Fibroblast of the aortic adventitia (primary cell): ENCODE measurements around a stretch of chr14.

DNA sequence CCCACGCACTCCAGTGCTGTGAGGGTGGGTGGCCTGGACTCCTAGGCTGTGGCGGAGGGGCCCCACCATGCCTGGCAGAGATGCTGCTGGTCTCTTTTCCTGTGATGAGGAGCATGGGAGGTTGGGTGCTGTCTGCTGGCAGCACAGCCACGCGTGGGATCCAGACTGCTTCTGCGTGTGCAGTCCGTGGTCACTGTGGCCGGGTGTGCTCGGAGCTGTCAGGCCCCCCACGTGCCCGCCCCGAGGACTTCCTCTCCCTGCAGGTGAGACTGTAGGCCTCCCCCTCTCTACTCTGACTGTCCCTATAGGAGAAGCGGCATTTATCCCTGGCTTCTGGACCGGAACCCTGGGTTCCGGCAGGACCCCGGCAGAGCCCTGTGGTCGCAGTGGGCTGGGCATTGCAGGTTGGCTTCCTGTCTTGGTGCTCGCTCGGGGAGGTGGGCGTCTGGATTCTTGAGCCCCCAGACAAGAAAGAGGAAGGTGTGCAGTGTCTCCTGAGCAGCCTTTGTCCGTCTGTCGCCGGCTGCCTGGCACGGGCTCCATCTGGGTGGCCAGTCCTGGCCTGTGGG, 2.4 kb downstream of the MTA1 start:
- CAGE, long polyA plus RNA = no peak

DNA sequence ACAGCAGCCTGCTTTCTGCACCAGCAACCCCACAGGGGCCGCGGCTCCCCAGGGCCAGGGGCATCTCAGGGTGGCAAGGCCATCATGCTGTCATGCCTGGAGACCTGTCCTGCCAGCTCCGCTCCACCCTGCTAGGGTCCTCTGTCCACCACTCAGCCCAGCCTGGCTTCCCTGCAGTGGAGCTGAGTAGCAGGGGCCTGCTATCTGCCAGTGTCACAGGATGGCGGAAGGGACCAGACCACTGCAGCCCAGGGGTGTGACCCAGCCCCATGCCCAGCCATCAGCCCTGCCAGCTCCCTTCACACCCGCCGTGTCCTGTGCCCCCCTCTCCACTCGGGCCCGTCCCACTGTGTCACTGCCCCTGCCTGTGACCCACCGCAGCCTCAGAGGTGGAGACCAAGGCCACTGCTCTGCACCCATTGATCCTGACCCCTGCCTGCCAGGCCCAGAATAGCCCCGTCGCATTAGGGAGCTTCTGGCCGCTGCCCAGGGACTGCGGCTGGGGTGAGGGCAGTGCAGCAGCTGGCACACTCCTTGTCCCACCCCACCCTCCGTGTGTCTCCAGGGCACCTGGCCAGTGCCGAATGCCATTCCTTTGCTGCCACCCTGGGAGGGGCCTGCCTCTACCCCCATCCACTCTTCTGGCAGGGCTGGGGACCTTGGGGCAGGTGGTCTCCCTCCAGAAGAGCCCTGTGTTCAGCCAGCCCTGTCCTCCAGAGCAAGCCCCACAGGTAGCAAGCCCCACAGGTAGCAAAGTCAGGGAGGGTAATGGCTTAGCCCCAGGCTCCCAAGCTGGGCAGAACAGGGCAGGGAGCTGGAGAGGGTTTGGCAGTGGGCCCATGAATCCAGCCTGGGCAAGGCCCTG, 2.1 kb upstream of the CRIP2 start:
- CAGE, long polyA plus RNA = no peak

DNA sequence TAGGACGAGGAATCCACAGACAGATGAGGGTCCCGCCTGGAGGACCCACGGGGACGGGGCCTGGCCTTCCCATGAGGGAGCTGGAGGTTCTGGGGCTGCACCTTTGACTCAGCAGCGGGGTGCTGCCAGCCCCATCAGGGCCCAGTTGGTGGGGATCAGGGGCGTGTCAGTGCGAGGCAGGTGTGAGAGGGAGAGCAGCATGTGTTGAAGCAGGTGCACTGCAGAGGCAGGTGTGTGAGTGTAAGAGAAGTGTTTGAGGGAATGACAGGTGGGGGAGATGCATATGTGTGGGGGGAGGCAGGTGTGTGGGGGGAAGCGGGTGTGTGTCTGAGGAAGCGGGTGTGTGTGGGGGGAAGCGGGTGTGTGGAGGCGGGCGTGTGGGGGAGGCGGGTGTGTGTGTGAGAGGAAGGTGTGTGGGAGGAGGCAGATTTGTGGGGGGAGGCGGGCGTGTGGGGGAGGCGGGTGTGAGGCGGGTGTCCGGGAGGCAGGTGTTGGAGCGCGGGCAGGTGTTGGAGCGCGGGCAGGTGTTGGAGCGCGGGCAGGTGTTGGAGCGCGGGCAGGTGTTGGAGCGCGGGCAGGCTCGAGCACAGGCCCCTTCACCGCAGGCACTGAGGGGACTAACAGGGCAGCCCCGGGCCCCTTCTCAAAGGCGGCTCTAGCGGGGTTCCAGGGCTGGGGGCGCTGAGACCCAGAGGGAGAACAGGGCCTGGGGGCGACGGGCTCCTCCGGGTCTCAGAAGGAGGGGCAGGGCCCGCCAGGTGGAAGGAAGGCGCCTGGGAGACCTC, 2.9 kb downstream of the CRIP2 start:
- CAGE, long polyA plus RNA = no peak

- CAGE, long polyA plus RNA = no peak
Observed at GRCh38 chr14:105479412-105480344, 5.1 kb downstream of the CRIP2 start.

- CAGE, long polyA plus RNA = no peak
Observed at GRCh38 chr14:105483105-105484305, 3.2 kb upstream of the CRIP1 start.

DNA sequence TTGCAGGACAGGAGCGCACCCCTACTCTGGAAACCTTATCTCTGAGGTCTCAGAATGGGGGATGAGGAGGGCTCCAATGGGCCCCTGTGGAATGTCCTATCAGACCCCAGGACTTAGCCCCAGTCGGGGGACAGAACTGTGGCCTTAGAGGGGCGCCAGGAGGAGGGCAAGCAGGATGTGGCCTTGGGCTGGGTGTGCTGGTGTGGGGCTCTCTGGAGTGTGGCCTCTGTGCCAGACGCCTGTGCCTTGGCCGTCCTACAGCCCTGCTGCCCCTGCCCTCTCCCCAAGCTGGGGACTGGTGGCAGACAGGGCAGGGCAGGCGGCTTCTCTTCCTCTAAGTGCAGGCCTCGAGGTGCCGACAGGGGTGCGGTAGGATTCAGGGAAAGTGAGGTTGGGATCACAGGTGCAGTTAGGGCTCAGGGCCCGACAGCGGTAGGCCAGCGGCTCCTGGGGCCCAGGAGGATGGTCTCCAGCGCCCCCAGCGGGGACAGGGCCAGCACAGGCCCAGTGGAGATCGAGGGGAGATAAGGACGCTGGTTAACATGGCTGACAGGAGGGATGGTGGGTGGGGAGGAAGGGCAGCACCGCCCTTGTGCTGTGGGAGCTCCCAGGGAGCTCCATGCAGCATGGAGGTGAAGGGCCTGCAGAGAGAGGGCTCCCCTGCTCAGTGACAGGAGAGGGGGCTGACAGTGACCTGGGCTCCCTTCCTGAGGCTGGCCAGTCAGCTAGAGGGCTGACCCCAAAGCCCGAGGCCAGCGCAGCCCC, 1.0 kb upstream of the CRIP1 start:
- CAGE, long polyA plus RNA = no peak

DNA sequence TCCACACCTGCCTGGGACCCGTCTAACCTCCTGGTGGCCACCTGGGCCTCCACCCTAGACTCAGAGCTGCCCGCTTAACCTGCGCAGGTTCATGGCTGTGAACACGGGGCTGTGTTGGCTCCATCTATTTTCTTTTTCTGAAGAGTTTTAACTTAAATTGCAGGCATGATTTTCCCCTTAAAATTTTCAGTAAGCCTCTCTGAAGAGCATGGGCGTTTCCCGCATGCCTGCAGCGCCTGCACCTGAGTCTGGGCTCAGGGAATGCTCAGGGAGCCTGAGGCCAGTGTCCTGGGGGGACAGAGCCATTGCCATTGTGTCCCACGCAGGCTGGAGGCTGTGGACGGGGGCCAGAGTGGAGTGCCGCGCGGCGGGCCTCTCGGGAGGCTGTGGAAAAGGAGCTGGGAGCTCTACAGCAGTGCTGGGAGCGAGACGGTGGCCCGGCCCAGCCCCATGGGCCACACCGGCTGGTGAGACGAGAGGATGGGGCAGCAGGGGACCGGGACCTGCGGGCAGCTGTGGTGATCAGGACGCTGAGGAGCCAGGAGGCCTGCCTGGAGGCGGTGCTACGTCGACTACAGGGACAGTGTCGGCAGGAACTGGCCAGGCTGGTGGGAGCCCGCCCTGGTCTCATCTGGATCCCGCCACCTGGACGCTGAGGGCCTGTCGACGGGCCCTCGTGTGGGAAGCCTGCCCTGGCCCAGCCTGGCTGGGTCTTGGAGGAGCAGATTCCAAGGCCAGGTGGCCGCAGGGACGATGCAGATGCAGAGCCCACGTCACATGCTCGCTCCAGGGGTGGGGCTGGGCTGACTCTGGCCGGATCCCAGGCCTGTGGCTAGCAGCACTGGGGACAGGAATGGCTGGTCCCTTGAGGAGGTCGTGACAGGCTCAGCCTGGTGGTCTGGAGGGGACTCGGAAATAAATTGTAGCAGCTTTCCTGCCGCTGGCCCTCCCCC, 7.5 kb downstream of the TEDC1 start:
- CAGE, long polyA plus RNA = no peak

GRCh38 chr14:105581930-105582797, 55.8 kb downstream of the TMEM121 start:
- CAGE, long polyA plus RNA = no peak

DNA sequence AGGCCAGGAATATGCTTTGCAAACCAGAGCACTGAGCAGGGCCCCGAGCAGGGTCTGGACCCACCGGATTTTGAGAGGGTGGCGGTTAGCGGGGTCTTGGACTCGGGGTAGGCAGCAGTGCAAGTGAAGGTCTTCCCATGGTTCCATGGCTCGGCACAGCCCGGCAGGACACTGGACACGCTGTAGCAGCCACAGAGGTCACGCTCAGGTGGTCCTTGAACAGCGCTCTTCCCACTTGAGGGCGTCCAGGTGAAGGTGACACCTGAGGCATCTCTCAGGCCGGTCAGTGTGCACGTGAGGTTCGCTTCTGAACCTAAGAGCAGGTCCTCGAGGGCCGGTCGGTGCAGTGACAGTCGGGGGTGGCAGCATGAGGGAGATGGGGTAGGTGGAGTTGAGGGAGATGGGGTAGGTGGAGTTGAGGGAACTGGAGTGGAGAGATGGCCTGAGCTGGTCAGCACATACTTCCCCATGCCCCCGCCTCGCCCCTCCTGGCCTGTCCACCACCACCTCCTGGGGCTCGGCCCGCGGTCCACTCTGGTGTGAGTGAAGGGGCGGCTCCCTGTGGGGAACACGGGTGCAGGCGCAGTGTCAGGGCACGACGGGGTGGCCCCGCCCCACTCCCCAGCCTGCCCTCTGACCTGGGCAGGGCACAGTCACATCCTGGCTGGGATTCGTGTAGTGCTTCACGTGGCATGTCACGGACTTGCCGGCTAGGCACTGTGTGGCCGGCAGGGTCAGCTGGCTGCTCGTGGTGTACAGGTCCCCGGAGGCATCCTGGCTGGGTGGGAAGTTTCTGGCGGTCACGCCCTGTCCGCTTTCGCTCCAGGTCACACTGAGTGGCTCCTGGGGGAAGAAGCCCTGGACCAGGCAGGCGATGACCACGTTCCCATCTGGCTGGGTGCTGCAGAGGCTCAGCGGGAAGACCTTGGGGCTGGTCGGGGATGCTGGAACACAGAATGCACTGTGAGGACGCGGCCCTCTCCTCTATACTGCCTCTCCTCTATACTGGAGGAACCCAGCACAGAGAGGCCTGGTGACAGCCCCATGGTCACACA, 181.7 kb downstream of the TMEM121 start:
- CAGE, long polyA plus RNA = no peak

DNA sequence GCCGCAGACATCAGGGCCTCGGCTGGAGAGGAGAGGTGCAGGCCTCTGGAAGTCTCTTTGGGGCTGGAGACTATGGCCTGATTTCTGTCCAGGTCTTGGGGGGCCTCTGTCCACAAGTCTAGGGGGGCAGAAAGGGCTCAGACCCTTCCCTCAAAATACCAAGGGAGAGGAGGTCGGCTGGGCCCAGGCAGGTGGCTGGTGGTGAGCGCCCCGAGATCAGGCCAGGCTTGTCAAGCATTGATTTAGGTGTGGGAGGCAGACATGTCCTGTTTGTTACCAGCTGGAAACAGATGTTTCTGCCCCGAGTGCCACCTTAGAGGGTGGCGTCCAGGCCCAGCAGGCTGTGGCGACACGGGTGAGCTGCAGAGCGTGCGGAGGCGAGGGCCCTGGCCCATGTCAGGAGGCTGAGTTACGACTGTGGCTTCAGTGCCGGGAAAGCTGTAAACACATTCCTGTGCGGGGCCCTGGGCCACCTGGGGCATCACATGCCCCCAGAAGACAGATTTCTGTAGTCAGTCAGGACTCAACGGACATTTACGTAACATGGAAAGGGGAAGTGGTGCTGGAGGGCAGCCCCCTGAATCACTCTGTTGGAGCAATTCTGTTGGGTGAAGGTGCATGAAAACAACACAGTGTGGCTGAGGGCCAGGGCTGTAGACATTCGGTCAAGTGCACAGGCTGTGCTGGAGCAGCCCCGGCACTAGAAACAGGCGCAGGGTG, 291.5 kb downstream of the TMEM121 start:
- CAGE, long polyA plus RNA = no peak

DNA sequence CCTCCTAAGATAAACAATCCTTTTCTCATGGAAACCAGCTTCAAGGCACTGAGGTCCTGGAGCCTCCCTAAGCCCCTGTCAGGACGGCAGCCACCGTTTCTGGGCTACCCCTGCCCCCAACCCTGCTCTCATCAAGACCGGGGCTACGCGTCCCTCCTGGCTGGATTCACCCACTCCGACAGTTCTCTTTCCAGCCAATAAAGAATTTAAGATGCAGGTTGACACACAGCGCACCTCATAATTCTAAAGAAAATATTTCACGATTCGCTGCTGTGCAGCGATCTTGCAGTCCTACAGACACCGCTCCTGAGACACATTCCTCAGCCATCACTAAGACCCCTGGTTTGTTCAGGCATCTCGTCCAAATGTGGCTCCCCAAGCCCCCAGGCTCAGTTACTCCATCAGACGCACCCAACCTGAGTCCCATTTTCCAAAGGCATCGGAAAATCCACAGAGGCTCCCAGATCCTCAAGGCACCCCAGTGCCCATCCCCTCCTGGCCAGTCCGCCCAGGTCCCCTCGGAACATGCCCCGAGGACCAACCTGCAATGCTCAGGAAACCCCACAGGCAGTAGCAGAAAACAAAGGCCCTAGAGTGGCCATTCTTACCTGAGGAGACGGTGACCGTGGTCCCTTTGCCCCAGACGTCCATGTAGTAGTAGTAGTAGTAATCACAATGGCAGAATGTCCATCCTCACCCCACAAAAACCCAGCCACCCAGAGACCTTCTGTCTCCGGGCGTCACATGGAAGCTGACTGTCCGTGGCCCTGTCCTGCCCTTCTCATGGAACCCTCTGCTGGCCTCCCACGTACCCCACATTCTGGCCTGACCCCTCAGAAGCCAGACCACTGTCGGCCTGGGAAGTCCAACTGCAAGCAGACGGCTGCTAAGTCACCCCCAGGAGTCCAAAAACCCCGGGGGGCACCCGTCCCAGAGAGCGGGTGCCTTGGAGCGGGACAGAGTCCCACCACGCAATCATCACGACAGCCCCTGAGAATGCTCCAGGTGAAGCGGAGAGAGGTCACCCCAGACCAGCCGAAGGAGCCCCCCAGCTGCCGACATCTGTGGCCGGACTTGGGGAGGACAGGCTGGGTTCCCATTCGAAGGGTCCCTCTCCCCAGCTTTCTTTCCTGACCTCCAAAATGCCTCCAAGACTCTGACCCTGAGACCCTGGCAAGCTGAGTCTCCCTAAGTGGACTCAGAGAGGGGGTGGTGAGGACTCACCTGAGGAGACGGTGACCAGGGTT, 336.6 kb downstream of the TMEM121 start:
- CAGE, long polyA plus RNA = no peak

- CAGE, long polyA plus RNA = no peak
Observed at GRCh38 chr14:105863841-105864634, 337.7 kb downstream of the TMEM121 start.

- CAGE, long polyA plus RNA = no peak
Observed at GRCh38 chr14:106276140-106276725, 749.9 kb downstream of the TMEM121 start.

- CAGE, long polyA plus RNA = no peak
Observed at GRCh38 chr14:106276920-106277409, 750.6 kb downstream of the TMEM121 start.

DNA sequence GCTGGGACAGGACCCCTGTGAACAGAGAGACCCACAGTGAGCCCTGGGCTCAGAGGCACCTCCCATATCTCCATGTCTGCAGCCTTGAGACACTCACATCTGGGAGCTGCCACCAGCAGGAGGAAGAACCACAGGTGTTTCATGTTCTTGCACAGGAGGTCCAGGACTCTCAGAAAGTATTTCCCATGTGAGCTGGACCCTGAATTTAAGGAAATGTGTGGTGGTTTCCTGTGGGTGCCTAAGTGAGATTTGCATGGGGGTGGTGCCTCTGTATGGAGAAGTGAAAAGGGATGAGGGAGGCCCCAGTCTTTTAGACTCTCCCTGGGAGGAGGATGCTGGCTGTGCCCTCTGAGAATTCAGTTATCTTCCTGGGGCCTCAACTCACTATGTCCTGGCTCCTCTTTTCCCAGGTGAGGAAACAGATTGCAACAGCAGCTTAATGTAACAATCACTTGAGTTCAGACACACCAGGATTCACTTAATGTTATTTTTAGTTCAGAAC, 823.2 kb downstream of the TMEM121 start:
- CAGE, long polyA plus RNA = no peak

DNA sequence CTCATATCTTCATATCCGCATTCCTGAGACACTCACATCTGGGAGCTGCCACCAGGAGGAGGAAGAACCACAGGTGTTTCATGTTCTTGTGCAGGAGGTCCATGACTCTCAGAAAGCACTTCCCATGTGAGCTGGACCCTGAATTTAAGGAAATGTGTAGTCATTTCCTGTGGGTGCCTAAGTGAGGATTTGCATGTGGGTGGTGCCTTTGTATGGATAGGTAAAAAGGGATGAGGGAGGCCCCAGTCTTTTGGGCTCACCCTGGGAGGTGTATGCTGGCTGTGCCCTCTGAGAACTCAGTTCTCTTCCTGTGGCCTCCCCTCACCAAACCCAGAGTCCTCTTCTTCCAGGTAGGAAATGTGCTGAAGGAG, 847.6 kb downstream of the TMEM121 start:
- CAGE, long polyA plus RNA = no peak

- CAGE, long polyA plus RNA = no peak
Observed at GRCh38 chr14:106592960-106593366, 1066.6 kb downstream of the TMEM121 start.

DNA sequence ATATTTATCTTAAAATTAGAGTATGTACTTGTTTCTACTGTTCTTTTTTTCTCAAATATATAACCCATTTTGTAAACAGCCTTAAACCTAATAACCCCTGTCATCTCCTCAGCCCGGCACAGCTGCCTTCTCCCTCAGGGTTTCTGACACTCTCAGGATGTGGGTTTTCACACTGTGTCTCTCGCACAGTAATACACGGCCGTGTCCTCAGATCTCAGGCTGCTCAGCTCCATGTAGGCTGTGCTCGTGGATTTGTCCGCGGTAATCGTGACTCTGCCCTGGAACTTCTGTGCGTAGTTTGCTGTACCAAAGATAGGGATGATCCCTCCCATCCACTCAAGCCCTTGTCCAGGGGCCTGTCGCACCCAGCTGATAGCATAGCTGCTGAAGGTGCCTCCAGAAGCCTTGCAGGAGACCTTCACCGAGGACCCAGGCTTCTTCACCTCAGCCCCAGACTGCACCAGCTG, 1188.2 kb downstream of the TMEM121 start:
- CAGE, long polyA plus RNA = no peak

- CAGE, long polyA plus RNA = no peak
Observed at GRCh38 chr14:106803042-106803402, 1276.6 kb downstream of the TMEM121 start.

- CAGE, long polyA plus RNA = no peak
Observed at GRCh38 chr14:106846660-106846859, 1320.2 kb downstream of the TMEM121 start.